Brain (tissue), 1 donor: ENCODE measurements around the genes SIGLEC9, SIGLEC7, SIGLEC6, ZNF175, SIGLEC5 and ZNF841.

DNA sequence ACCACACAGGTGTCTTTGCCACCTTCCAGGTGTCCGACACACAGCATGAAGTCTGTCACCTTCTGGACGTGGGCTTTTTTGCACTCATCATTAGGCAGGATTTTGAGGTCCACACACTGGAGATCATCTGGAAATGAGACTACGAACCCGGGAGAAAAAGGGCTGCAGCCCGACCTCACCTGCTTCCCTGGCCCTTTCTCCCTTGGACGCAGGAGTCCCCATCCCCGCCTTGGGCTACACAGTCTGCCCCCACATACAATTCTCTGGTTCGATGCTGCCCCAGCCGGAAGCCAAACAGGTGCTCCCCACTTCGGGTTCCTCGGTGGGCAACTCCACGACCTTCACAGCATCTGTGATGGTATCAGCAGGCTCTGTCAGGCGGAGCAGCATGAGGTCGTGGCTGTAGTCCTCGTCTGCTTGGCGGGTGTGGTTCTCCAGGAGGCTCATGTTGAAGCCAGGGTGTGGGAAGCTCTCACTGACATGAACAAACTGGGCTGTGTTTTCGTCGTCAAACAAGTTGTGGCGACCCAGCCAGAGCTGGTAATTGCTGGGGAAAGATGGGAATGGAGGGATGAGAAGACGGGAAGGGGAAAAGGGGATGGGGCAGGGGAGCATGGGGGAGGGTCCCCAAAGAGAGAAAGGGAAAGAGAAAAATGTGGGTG is 3.6 kb downstream of the KLK1 start:
- RRBS: no CpG with 5 or more reads among the region's 20 CpGs

GRCh38 chr19:51124566-51125373 is at the start of gene SIGLEC9:
SIGLEC9 (plus strand) TSS chr19:51124906.
- RRBS: no CpG with 5 or more reads among the region's 21 CpGs

DNA sequence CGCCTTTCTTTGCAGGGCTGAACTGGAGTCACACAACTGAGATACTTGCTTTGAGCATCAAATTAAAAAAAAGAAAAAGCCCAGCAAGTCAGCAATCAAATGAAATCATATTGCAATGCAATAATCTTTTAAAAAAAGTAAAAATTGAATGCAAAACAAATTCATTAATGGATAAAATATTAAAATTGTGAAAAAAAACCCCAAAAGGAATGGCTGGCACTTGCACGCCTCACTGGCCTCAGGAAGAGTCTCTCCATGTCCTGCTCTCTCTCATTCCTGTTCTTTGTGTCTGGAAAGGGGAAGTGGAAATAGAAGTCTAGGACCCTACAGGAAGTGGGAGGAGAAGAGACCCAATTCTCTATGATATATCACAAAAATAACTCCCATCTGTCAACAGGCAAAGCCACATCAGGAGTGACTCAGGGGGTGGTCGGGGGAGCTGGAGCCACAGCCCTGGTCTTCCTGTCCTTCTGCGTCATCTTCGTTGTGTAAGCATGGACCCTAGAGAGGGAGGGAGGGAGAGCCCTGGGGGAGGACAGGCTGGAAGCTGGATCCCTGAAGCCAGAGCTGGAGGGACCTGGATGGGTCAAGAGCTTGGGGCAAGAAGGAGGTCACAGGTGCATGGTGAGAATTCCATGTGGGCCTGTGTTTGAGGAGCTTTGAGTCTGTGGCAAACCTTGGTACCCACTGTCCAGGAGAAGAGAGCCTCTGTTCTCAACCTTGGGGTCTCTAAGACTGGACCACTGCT is 3.0 kb downstream of the SIGLEC9 start:
- RRBS: no CpG with 5 or more reads among the region's 5 CpGs

DNA sequence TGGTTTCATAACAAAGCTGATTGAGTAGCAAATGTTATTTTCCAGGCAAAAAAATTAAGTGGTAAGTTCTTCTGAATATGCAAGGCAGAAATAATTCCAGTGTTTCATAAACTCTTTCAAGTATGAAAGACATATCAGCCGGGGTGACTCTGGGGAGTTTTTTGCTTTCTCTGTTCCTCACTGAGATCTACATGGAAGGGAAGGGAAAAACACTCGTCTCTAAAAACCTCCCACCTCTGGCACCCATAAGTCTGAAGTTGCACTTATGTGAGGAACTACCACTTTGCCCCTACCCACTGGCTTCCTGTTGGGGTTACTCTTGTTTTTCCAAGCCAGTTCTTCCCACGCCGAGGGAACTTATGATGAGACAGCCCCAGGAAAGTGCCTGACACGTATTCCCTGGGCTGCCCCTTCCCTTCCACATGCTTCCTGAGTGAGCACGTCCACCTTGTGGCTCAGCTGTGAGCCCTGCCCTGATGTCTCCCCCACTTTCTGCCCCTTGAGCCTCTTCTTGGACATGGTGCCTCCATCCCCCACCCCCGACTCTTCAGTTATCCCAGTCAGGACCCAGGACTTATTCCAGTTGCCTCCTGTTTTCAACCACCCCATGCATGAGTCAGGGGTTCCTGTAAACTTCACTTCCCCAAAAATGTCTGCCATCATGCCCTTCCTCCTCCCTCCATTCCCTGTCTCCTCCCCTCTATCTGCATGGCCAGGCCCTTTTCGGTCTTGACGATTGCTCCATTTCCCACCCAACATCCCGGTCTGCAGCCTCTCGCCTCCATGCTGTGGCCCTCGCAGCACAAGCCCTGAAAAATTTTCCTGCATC is 5.2 kb upstream of the SIGLEC7 start:
- RRBS: no CpG with 5 or more reads among the region's 12 CpGs

GRCh38 chr19:51141984-51142773 is at the start of gene SIGLEC7:
SIGLEC7 (plus strand) TSS chr19:51142301.
- RRBS: no CpG with 5 or more reads among the region's 19 CpGs

DNA sequence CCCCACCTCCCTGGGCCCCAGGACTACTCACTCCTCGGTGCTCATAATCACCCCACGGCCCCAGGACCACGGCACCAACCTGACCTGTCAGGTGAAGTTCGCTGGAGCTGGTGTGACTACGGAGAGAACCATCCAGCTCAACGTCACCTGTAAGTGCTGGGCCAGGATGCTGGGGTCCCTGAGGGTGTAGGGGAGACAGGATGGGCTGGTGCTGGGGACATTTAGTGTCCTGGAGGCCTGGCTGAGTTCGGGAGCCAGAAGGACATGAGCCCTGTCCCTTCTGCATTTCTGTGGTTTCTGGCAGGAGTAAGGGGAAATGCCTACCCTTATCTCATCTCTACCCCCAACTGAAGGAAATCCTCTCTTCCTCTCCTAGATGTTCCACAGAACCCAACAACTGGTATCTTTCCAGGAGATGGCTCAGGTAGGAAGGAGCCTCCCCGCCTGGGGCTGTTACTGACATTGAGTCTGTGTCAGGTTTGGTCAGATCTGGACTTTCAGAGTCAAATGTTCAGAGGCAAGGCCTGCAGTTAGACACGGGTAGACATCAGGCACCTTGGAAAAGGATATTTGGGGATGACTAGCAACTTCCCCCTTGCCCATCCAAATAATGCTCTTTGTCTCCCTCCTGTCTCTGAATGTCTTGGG is 1.2 kb downstream of the CD33 start:
- RRBS: no CpG with 5 or more reads among the region's 9 CpGs

DNA sequence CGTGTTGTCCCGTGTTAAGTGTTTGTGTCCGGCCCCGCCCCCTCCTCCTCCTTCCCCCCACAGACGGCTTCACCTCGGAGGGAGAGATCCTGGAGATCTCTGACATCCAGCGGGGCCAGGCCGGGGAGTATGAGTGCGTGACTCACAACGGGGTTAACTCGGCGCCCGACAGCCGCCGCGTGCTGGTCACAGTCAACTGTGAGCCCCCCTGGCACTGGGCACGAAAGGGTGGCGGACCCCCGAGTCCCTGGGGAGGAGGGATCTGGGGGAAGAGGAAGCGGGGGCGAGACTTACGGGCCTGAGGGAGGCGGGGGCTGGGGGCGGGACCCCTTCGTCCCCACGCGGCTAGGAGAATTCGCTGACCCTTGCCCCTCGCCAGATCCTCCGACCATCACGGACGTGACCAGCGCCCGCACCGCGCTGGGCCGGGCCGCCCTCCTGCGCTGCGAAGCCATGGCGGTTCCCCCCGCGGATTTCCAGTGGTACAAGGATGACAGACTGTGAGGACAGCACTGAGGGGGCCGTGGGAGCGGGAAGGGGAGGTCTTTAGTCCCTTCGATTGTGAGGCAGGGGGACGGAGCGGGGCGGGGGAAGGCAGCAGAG is 15.1 kb downstream of the VSIG10L start:
- RRBS: 30% methylated on average over 3 of the region's 49 CpGs

DNA sequence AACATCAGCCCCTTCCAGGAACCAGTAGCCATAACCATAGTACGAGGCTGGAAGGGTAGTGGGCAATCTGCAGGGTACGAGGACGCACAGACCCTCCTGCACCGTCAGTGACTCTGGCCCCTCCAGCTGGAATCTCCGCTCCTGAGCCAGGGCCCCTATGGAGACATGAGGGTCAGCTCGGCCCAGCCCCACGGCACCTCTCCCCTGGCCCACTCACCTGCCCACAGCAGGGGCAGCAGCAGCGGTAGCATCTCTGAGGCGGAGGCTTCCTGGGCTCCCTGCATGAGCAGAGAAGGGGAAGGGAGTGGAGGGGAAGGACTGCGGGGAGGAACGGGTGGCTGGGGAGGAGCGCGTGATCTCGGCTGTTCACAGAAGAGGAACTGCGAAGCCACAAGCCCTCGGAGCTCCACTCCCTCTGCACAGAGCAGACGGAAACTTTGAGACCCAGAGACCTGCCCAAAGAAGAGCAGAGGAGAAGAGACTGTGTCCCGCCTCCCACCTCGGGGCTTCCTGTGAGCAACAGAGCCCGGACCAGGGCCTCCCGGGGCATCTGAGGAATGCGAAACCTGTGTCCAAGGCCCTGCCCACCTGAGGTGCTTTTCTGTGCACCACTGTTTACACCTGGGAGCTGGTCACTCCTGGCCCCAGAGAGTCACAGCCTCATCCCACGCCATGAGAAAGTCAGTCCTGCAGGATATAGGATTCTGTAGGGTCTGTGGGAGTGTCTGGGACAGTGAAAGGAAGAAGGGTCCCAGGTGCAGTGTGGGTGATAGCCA is at the start of gene SIGLEC6:
TSS of gene SIGLEC6 (minus strand) at position 306 of the 776 bp plus-strand sequence.
- RRBS: no CpG with 5 or more reads among the region's 23 CpGs

DNA sequence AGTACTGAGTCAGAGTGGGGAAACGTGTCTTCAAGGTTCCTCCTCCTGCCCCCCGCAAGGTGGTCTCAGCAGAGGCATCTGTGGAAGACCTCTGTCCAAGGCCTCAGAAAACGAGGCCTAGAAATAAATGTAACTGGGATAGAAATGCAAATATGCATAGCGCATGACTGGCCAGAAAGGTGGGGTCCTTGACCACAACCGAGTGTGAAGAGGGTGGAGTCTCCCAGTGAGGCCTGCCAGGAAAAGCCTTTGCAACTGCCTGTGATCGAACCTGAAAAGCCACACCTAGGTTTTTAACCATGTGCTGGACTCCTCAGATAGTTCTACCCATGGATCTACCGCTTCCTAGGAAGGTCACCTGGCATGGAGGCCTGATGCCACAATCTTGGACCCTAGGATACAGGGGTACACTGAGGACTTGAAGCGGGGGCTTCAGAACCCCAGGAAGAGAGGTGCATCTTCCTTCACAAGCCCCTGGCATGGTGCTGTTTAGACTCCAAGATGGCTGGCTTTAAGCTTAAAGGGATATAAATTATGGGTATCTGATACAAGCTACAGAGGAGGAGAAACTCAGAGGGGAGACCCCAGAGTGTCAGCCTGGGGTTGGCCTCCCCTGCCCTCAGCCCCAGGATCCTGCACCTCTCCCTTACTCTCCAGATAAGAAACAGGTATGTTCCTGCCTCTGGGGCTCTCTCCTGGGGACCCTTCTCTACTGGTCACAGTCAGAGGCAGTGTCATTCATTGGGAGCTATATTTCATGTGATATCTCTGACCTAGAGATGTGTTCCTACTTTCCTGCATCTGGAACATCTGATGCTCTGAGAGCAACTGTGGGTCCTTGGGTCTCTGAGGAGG is 18.3 kb upstream of the SIGLEC6 start:
- RRBS: no CpG with 5 or more reads among the region's 8 CpGs

- RRBS: 4% methylated on average over 3 of the region's 21 CpGs
Observed at GRCh38 chr19:51552728-51553878, 18.0 kb upstream of the ZNF175 start.

GRCh38 chr19:51570756-51572097 is at the start of gene ZNF175:
ZNF175 (plus strand) TSS chr19:51571283.
- RRBS: no CpG with 5 or more reads among the region's 39 CpGs

DNA sequence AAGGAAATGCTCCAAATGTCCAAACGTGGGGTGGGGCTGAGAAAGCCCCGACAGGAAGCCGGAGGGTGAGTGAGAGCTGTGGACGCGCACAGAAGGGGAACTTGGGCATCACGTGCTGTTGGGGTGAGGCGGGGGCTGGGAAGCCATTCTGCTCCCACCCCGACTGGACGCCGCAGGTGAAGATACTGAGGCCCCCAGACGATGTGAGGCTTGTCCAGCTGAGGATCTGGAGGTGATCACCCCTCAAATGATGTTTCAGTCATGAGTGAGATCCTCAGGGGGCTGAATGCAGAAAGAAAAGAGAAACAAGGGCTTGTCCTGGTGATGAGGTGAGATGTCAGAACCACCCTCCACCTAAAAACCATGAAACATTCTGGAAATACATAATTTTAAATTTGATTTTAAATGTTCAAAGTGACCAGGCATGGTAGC is at the start of gene SIGLEC5:
TSS of gene SIGLEC5 (minus strand) at position 17 of the 432 bp plus-strand sequence.
- RRBS: no CpG with 5 or more reads among the region's 11 CpGs

GRCh38 chr19:51689092-51689646 is 4.0 kb upstream of the SPACA6 start:
- RRBS: 5% methylated on average over 14 of the region's 54 CpGs

GRCh38 chr19:51735956-51736694 is 12.3 kb upstream of the HAS1 start:
- RRBS: no CpG with 5 or more reads among the region's 13 CpGs

DNA sequence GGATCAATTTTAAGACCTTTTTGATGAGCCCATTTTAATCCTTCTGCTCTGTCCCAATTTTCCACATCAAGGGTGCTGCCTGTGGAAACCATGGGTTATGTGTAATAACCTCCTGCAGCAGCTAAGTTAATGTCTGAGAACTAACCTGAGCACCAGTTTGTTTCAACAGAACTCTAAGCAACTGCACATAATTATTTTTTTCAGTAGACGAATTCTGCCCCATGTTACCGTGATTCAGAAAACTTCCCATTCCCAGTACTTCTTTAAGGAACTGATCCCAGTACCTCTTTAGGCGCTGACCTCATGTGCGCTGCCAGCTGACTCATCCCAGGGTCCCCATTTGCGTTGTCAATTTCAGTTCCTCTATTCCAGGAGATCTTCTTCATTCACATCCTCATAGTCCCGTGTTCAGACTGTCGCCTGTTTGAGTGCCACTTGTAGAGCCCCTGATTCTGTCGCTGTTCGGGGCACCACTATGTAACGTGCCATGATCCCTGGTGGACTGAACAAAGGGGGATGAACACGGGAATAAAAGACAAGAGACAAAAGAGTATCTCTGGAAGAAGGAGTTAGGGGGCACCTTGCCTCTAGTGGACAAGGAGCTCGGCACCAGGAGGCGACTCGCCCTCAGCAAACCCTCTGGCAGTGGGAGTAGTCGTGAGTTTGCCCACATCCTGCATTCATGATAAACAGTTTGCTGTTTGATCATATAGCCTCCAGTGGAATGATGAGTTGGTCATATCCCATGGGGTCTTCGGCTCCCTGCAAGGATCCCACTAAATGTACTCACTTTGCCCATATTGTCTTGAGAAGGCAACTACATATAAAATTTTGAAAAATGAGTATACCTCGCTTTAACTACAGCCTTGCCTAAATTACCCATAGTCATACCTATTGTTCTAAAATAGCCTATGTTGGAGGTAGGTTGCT is 16.5 kb downstream of the FPR3 start:
- RRBS: no CpG with 5 or more reads among the region's 17 CpGs

- RRBS: no CpG with 5 or more reads among the region's 6 CpGs
Observed at GRCh38 chr19:51823930-51824269, 28.9 kb downstream of the FPR3 start.

- RRBS: no CpG with 5 or more reads among the region's 2 CpGs
Observed at GRCh38 chr19:51830062-51830645, 35.2 kb downstream of the FPR3 start.

GRCh38 chr19:52034238-52035157 is 6.3 kb upstream of the ZNF614 start:
- RRBS: no CpG with 5 or more reads among the region's 14 CpGs

DNA sequence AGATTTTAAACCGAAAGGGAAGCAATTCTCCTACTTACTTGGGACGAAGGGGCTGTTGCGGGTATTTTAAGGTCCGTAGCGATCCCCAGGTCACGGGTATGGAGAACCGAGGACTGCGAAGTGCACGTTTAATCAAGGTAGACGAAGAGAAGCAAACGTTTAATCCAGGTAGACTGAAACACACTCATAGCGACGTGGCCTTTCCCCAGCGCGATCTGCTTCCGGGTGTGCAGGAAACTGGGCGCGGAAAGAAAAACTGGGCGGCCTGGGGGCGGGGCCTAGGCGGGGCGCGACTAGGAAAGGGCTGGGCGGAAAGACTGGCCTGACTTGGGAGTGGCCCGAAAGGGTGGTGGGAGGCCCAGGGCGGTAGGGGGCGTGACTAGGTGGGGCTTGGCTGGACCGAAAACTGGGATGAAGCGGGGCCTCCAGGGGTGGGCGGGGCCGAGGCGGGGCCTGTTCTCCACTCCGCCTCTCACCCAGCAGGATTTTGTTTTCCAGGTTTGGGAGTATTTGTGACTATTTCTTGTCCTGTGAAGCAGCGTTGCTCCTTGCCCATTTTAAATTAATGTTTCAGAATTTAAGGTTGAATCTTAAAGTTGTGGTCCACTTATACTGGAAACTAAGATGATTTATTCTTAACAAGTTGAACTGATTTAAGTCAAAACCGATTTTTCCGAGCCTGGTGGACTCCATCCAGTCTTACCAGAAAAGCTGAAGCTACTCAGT is at the start of gene ZNF841:
TSS of gene ZNF841 (minus strand) at position 229 of the 726 bp plus-strand sequence.
- RRBS: no CpG with 5 or more reads among the region's 36 CpGs

- RRBS: no CpG with 5 or more reads among the region's 12 CpGs
Observed at GRCh38 chr19:52115638-52116346, 20.2 kb upstream of the ZNF841 start.